Progenitor cell of endocrine pancreas (in vitro differentiated cells): ENCODE data around the gene SYNE2.

- PRO-cap = no peak
Measured at GRCh38 chr14:61696471-61696752, 1.1 kb downstream of the HIF1A start.

- PRO-cap = no peak
Measured at GRCh38 chr14:61698014-61698491, 2.7 kb downstream of the HIF1A start.

DNA sequence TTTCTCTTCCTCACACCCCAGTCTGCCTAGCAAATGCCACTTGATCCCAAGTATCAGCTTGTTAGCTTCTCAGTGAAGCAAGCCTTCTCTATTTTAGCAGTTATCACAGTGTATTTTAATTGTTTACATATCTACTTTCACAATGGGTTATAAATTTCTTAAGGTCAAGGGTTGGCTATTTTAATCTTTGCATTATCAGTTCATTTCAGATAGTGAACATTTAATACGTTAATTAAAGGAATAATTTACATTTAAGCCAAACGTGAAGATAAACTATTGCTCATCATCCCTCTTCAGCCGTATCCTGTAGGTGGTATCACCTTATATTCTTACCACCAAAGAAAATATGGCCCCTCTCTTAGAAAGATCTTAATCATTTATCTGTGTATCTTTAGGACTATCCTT is 26.8 kb upstream of the SNAPC1 start:
- PRO-cap = no peak

DNA sequence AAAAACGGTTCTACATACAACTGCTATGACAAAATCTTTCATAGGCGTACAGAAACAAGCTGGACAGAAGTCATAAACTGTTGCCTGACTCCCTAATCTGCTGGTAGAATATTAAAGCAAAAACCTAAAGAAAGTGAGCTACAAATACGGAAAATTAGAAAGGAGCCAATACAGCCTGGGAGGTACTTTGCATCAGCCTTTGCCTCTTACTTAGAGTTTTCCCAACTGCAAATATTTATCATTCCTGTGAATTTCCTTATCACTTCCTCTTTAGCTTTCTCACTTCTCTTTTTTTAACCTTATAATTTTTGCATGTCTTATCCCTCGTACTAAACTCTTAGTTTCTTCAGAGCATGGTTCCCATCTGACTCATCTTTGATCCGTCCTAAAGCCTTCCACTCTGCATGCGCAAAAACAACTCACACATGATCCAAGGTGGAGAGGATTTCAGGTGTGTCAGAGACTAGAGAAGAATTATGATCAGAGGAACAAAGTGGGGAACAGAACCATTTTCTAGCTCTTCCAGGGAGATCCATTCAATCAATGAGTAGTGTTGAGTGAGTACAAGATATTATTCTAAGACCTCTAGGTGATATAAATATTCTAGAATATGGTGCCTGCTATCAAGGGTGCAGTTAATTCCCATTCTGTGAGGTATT is 9.6 kb upstream of the SNAPC1 start:
- PRO-cap = no peak

- PRO-cap = no peak
Measured at GRCh38 chr14:63515066-63515372, 28.2 kb downstream of the PPP2R5E start.

DNA sequence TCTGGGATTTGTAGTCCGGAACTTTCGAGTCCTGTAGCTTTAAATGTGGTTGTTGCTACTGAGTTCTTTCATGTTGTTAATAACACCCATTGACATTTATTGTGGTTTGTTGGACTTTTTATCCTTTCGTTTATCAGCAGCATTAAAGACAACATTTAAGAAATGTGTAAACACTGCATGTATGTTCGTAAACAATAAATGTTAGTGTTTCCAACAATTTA is 719 bp upstream of the WDR89 start:
- PRO-cap = no peak

GRCh38 chr14:63650138-63650751 is 8.6 kb upstream of the WDR89 start:
- PRO-cap = no peak

DNA sequence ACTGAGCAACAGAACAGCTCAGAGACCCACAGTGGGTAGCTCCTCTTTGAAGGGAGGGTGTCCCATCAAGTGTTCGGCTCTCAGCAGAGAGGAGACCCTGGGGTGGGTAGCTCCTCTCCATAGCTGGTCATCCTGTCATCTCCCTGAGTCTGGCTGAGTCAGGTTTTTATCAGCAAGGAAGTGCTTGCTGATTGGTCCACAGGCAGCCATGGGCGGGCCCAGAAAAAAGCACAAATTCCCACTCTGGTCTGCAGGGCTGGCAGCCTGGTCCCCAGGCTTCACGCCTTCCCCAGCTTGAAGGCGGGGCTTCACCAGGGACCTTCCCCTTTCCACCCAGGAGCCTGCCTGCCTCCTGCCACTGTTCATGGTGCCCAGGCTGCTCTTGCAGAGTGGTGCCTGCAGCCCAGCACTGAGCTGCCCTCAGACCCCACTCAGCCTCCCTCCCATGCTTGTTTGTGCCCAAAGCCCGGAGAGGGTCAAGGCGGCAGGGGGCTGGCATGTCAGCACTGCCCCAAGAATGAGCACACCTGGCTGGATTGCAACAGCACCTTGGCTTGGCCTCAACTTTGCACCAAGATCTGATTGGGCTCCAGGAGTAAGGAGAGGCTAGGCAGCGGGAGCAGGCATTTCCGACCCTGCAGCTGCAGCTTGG is 21.9 kb upstream of the WDR89 start:
- PRO-cap = no peak

- PRO-cap = no peak
Measured at GRCh38 chr14:63745975-63746811, 18.3 kb upstream of the SGPP1 start.

GRCh38 chr14:63852724-63853687 is at the start of gene SYNE2:
TSS of gene SYNE2 (plus strand) at chr14:63853004.
- PRO-cap = bidirectional peak, plus-strand start at chr14:63853014, minus-strand start at chr14:63853145; bidirectional peak, plus-strand start at chr14:63853447, minus-strand start at chr14:63853488; bidirectional peak, plus-strand start at chr14:63853631, minus-strand start at chr14:63853653

GRCh38 chr14:63936613-63937498 is 84.1 kb downstream of the SYNE2 start:
- PRO-cap = no peak

DNA sequence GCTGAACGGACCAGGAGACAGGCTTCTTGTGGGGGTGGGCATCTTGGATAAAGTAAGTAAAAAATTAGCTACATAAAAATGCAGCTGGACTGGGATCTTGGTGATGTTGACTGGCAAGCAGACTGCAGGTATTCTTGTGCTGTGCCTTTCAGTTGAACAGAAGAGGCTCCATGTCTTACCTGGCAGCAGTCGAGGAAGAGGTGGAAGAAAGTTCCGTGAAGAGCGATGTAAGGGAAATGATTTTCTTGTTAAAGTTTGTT is 195.6 kb downstream of the ESR2 start:
- PRO-cap = no peak

GRCh38 chr14:64213846-64214421 is 80.2 kb downstream of the ESR2 start:
- PRO-cap = no peak

DNA sequence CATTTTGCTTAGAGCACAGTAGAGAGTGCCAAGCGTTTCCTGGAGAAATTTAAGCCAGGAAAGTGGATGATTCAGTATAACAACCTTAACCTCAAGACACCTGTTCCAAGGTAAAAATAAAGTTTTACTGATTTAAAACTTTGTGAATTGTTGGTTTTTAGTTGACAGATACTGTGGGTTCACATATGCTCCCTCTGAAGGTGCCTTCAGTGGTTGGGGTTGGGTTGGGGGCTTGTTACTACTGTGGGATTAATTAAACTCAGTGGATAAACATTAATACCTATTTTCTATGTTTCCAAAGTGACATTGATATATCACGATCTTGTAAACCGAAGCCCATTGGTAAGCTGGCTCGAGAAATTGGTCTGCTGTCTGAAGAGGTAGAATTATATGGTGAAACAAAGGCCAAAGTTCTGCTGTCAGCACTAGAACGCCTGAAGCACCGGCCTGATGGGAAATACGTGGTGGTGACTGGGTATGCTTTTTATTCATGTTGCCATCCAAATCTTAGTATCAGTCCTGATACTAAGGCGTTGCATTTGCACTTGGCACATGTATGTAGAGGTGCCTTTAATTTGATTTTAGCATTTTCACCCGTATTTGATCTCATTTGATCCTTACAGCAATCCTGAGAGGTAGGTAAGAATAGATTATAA is 37.7 kb downstream of the MTHFD1 start:
- PRO-cap = no peak

- PRO-cap = no peak
Measured at GRCh38 chr14:64465647-64465818, 234 bp downstream of the AKAP5 start.

DNA sequence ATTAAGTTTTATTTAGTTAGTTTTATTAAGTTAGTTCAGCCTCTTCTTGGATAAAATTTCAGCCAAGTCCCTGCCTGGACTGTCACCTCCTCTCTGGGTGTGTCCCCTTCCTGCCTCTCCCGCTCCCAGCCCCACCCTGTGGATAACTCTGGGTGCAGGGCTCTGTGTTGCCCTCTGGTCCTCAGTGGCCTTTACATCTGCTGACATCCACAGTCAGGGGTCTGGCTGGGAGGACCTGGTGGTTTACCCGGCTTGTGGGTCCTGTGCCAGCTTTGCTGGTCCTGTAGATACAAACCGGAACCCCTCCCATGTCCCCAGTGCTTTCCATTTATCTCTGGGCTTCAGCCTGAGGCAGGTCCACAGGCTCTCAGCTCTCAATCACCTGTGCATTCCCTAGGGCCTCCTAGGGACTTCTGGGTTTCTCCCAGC is 28.9 kb upstream of the PLEKHG3 start:
- PRO-cap = no peak

DNA sequence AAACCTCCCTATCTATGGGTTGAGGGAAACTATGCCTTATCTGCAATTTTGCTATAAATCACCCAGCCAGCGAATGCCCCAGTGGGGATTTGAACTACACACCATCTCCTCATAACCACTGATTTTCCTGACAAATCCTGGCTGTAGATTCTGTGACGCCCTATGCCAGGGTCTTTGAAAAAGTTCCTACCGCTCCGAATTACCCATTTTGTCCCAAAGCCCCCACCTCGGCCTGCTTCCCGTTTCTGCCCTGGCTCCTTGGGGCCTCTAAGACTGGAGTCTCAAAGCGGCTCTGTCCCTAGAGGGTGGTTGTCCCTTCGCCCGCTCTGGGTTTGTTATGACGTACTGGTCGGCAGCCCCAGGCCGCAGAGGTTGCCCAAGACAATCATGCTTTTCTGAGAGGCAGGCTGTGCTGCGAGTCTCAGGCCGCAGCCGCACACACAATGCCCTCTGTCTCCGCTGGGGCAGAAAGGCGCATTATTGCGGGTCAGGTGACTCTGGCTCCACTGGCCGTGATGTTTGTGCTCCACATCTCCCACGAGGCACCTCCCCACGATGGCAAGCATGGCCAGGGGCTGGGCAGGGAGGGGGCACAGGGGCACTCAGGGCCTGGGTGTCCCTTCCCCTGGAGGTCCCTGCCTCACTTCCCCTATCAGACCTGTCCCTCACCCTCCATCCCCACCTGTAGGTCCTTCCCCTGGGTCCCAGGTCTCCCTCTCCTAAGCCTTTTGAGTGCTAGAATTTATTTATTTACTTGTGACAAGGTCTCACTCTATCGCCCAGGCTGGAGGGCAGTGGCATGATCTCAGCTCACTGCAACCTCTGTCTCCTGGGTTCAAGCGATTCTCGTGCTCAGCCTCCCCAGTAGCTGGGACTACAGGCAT is 21.0 kb upstream of the PLEKHG3 start:
- PRO-cap = no peak

DNA sequence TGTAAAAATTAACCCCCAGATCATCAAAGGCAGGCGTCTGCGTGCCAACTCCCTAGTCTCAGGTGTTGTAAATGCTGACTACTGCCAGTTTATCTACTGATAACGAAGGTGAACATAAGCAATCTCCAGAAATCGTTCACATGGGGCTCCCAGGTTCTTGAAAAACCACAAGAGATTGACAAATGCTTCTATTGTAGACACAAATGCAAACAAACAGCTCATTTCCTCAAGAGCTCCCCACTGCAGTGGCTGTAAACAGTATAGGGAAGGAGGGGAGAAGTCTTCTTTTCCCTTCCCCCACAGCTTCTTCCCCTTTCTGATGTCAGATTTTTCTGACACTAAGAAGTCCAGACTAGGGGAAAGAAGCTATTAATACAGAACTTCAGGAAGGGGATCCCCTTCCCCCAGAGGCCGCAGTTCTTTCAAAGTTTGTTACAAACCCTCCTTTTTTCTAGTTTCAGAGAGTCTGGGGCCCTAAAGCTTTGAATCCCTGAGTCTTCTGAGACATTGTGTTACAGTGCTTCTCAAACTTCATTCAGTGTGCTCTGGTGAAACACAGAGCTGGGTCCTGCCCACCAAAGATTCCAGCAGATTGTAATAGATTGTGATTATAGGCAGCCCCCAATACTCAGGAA is 5.2 kb upstream of the PLEKHG3 start:
- PRO-cap = no peak

GRCh38 chr14:64717645-64718486 is 13.6 kb downstream of the PLEKHG3 start:
- PRO-cap = no peak

DNA sequence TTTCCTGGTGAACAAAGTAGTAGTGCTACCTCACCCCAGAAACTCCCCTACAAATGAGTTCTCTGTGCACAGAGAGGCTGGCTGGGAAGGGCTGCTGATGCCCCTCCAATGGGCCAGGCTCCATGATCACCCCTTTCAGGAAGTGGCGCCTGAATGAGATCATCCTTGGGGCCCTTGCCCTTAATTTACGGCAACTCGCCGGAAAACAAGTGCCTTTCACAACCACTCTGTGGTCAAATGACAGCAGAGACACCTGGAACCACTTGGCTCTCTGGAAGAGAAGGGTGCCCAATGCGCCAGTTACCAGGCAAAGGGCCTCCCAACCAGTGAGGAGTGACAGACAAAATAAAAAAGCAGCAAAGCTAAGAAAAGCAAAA is 24.9 kb downstream of the SPTB start:
- PRO-cap = no peak